Left colon (tissue), 1 donor: ENCODE measurements around a stretch of chr3.

DNA sequence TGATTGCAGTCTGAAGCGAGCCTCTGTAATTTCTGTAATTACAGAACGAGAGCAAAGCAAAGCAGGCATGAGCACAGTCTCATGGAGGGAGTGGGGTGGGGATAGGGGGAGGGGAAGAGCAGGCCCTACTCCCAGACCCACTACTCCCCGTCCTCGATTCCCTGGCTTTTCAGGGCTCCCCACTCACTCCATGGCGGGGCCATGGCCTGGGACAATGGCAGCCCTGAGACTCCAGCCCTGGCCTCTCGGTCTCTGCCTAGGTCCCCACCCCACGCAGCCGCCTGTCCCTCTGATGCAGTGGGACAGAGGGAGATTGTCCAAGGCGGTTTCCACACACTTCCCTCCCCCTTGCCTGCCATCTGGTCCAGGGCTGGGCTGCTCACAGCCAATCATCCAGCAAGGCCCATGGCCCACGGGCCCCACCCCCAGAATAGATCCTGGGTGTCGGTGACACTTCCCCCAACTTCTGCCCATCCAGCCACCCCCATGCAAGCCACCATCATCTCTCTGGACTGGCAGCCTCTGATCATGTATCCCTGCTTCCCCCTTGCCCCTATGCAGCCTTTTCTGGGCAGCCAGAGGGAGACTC, 18.3 kb downstream of the SLC6A1 start:
- PRO-cap: no peak

GRCh38 chr3:11272919-11273196, 661 bp downstream of the ATG7 start:
- PRO-cap: no peak

DNA sequence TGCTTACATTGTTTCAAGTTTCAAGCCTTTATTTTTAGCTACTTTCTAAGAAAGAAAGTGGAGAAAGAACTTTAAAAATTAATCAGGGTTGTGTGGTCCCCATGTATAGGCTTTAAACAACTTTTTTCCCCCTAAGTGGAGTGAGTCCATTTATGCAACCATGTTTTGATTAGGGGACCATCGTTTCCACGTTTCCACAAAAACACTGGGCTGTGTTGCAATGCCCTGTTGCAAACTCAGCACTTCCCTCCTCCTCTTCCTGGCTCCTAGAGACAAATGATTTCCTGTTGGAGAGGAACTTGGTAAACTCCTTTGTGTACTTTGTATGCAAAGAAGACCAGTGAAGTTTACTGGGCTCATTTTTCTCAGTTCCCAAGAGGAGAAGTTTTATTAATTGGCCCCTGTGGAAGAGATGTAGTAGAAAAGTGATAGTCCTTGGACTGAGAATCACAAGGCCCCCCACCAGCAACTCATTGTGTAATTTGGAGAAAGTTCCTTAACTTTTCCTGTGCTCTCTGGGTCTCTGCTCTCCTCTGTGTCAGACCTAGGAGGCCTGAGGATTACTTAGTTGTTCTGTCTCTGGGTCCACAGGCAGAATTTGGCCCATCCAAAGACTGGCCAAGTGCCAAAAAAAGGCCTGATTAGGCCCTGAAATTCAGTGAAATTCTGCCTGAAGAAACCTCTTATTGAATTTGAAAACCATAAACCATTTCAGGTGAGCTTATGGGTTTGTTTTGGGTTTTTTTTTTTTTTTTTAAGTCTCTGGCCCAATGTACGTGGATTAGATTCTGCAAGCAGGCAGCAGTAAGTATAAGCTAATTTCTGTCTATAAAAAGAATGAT, 95.0 kb downstream of the ATG7 start:
- PRO-cap: no peak

DNA sequence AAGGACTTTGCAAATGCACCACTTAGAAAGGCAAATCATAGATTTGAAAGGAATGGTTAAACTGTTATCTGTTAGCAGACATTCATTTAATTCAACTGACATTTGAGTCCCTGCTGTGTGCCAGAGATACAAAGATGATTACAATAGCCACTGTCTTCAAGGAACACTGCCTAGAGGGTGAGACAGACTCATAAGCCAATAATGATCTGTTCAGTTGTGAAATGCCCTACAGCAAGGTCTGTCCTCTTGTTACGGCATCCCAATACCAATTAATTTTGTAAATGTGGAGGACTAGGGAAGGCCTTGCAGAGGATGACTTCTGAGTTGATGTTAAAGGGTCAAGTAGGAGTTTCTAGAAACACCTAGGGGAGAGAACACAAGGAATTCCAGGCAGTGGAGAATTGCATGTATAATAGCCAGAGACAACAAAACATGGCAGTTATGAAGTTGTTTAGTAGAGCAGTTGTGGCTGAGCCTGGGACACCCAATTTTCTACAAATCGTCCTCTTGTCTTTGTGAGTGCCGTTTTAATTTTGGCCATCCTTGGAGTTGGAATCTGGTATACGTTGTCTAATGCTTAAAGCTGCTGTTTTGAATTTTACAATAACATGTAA, 113.3 kb downstream of the ATG7 start:
- PRO-cap: no peak

DNA sequence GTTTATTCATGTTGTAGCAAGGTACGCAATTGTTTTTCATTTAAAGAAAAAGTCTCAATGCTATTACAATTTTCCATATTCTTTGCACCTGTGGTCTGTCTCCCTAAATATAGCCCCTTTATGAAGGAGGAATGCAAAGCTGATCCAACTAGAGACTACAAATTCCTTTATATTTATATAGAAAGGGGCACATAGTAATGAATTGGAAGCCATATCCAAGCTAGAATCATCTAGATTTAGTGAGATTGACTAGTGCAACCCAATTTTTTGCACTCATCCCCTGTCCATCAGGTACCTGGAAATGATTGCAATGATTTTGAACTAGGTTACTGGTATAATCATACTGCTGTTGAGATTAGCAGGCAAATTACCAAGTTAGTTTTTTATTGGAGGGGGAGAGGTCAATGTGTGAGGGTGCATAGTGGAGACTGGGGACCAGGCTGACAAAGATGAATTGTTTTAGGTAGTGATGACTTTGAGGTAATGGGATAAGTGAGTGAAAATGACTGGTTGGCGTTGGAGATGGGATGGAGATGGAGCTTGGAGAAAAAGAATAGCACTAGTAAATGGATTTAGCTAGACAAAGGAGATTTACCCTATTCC, 159.6 kb downstream of the ATG7 start:
- PRO-cap: no peak

DNA sequence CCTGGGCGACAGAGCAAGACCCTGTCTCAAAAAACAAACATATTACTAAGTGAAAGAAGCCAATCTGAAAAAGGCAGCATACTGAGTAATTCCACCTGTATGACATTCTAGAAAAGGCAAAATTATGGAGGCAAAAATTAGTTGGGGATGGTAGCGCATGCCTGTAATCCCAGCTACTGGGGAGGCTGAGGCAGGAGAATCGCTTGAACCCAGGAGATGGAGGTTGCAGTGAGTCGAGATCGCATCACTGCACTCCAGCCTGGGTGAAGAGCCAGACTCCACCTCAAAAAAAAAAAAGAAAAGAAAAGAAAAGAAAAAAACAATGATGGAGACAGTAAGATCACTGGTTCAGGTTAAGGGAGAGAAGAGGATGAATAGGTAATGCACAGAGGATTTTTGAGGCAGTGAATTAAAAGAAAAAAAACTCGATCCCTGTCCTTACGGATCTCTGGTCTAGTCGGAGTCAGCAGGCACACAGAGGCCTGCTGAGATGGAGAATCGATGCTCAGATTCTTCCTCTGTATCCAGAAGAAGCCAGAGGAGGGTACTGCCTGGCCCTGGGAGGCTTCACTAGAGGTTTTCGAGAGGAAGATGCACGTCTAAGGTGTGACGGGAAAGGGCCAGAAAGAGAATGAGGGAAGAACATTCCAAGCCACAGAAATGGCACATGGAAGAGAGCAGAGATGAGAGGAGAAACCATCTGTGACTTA, 126.5 kb downstream of the VGLL4 start:
- PRO-cap: no peak

- PRO-cap: no peak
These were observed 89.0 kb downstream of the VGLL4 start for GRCh38 chr3:11554600-11555221.

DNA sequence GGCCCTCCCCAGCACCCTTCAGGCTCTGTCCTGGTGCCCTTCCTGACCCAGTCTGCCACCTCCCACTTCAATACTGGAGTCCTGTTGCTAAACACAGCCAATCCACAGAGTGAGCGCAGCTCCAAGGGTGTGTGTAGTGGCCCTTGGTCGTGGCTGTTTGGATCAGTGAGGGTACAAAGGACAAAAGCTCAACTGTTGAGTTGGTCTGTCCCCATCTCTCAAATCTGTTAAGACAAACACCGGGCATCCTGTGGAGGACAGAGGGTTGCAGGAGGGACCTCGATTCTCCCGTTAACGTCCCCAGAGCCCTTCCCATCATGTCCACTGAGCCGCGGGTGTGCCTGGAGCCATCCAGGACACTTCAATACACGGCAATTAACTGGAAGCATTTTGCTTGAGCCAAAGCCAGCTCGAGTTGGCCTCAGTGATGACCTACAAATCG, 84.2 kb downstream of the VGLL4 start:
- PRO-cap: no peak

DNA sequence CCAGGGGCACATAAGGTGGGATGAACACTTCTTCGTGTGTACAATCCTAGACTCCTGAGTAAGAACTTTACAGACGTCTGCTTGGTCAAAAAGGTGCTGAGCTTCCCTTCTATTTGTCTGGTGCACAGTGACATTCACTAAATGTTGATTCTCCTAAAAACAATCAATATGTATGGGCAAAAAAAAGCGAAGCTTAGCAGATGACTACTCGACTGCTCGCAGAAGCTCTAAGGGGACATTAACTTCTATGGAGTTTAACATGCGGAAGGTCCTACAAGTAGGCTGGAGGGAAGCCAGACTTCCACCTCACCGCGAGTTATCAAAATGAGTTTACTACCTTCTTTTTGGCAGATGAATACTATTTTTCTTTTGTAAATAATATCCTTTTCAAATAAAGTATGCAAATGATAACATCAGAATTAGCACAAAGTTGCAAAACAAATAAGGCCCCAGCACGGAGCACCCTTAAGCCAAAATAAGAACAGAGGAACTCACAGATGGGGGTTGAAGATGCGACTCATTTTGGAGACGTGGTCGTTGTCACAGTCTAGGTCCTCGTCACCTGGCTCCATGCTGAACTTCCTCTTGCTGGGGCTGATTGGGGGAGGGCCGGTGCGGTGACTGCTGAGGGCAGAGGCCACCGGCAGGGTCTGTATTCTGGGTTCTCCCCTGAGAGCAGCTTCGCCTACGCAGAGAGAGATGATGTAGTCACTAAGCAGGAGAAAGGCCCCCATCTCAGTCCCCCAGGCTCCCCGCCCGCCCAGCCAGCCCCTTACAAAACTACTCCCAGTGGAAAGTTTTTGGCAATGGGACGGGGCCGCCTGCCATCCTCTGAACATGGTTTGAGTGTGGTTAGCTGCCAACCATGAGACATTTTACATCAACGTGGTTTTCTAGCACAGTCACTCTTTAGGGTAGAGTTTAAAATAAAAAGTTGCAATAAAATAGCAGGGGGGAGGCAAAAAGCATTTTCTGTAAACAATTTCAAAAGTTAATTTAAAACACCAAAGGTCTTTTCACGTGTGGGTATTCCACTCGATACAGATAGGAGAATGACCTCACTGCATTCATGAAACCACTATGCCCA, 42.0 kb downstream of the VGLL4 start:
- PRO-cap: no peak

- PRO-cap: no peak
These were observed 19.0 kb downstream of the VGLL4 start for GRCh38 chr3:11624763-11625149.

- PRO-cap: no peak
These were observed 61.2 kb upstream of the VGLL4 start for GRCh38 chr3:11704841-11705463.

DNA sequence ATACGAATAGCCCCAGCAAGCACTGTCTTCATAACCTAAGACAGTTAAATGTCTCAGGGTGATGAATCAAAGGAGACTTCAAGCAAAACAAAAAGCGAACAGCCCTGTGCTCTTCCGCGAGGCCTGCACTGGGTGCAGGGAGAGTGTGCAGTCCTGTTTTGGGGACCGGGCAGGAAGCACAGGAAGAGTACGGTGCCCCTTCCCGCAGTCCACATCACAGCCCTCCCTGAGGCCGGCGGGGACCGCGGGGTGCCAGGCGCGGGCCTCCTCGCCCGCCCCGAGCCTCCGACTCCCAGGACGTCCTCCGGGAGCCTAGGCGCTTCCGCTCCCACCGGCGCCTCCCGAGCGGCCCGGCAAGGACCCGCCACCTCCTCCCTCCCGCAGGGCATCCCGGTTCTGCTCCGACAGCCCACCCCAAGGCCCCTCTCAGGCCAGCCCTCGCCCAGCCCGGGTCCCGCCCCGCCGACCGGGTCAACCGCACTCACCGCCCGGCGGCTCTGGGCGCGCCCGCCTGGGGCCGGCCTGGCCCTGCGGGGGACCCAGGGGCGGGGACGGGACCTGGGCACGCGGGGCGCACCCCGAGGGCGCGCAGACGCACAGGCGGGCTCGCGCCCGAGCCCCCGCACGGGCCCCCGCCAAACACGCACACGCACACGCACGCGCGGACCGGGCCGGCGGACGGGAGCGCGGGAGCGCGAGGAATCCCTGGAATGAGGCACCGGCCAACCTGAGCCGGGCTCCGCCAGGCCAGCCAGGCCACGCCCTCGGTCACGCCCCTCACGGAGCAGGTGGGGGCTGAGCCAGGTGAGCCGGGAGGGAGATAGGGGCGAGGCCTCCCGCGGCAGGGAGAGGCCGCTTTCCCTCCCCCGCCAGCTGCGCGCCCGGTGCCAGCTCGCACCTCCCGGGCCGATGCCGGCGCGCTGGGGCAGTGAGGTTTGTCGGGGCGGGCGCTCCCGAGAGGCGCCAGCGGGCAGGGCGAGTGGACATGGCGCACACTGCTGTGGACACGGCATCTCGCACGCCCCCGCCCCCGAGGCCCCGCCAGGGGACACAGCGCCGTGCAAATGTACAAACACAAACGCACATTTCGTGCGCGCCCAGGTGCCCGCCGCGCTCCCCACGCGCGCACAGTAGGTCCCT, 75.6 kb upstream of the VGLL4 start:
- PRO-cap: bidirectional peak, plus-strand start at position 161 of the sequence, minus-strand start at position 130 of the sequence; bidirectional peak, plus-strand start at position 928 of the sequence, minus-strand start at position 704 of the sequence

DNA sequence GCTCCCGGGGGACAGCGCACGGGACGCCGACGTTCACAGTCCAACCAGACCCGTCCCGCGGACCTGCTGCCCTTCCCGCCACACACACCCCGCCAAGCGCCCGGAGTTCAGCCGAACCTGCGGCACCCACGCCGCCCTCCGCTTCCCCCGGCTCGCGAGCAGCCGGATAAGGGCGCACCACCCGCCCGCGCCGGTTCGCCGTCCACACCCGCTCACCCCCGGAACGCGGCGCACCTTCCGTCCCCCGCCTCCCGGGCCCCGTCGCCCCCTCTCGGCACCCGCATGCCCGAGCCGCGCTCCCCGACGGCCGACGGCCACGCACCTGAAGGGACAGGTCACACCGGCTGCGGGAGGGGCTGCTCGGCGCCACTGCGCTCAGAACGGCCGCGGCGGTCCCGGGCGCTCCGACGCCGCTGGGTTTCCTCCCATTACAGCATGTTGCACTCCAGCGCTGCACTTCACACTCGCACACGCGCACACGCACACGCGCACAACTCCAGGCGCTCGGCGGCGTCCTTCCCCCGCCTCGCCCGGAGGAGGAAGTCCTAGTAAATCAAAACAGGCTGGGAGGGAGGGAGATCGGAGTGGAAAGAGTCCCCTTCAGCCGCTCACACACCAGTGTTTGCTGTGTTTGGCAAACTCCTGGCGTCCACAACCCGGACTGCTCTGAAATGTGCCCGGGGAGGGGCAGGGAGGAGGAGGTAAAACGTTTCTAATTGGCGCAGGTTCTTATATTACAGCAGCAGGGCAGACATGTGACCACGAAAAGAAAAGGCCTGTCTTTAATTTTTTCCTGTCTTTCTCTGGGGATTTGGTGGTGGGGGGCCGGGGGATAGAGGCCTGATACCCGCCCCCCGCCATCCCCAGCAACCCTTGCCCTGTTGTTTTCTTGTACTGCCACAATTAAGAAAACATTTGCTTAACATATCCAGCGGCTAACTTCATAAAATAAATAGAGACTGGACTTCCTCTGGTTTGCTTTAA, 76.6 kb upstream of the VGLL4 start:
- PRO-cap: bidirectional peak, plus-strand start at position 576 of the sequence, minus-strand start at position 624 of the sequence

GRCh38 chr3:11770455-11770853, 76.2 kb downstream of the TAMM41 start:
- PRO-cap: bidirectional peak, plus-strand start at chr3:11770732, minus-strand start at chr3:11770569

- PRO-cap: no peak
These were observed 10.5 kb downstream of the TIMP4 start for GRCh38 chr3:12148109-12148777.

GRCh38 chr3:12316357-12316659, 27.4 kb downstream of the PPARG start:
- PRO-cap: no peak

GRCh38 chr3:12397917-12398692, 86.2 kb upstream of the TSEN2 start:
- PRO-cap: no peak

GRCh38 chr3:12426189-12426735, 58.0 kb upstream of the TSEN2 start:
- PRO-cap: no peak

- PRO-cap: no peak
These were observed 5.4 kb downstream of the TSEN2 start for GRCh38 chr3:12489659-12490117.

DNA sequence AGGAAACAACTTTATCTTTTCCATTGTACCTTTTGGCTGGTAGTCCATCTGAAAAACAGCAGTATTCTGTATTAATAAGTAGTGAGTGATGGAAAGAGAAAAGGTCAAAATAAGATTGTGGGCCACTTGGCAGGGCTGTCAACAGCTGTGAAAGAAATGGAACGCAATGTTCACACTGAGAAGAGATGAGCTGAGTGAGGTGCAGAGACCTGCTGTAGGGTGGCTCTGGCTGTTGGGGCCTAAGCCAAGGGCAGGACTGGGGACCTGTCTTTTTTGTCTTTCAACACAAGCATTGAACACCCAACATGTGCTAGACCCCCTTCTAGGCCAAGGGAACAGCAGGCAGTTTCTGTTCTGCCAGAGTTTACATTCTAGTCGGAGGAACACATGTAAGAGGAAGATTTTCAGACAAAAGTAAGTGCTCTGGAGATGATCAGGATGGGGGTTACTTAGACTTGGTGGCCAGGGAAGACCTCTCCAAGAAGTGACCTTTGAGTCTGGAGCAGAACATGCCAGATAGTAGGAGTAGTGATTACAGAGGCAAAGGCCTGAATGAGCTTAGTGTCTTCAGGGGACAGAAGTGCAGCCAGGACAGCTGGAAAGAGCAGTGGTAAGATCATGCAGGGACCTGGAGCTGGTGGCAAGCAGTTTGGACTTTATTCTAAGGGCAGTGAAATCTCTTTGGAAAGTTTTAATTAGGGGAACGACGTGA, 29.6 kb downstream of the TSEN2 start:
- PRO-cap: no peak